ENCODE results near the genes C17orf50, CCL14, C17orf78, ACACA and DUSP14.

DNA sequence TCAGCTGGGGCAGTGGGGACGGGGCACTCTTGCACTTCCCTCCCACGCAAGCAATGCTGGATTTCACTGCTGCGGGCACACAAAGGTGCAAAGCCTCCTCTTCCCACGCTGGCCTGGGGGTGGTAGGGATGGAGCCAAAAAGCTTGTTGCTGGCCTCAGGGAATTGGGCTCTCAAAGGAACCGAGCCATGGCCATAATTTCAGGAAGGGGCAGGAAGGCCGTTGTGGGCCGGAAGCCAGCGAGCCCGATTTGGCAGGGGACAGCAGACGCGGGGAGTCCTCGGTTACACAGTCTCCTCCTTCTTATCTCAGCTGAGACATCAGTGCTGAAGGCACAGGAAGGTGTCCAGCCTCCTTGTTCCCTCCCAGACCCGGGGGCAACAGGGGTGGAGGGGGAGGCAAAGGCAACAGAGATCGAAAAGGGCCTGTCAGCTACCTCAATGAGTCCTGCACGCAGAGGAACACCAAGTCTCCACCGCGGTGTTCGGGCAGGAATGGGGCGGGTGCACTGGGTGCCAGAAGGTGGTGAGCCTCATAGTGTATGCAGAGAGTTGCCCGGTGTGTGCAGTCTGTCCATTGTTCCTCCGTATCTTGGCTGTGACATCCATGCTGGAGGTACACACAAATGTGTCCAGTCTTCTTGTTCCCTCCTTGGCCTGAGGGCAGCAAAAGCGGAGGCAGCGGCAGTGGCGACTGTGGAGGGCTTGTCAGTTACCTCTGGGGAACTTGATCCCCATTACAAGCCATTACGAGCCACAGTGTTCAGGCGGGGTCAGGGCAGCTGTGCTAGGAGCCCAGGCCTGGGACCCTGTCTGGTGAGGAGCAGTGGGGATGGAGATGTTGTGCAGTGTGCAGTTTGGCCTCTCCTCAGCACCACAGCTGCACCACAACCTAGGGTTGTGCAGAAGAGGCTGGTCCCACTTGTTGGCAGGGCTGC is 59.3 kb downstream of the SLFN11 start:
- PRO-cap: no peak
- RAMPAGE, long total RNA: no peak

DNA sequence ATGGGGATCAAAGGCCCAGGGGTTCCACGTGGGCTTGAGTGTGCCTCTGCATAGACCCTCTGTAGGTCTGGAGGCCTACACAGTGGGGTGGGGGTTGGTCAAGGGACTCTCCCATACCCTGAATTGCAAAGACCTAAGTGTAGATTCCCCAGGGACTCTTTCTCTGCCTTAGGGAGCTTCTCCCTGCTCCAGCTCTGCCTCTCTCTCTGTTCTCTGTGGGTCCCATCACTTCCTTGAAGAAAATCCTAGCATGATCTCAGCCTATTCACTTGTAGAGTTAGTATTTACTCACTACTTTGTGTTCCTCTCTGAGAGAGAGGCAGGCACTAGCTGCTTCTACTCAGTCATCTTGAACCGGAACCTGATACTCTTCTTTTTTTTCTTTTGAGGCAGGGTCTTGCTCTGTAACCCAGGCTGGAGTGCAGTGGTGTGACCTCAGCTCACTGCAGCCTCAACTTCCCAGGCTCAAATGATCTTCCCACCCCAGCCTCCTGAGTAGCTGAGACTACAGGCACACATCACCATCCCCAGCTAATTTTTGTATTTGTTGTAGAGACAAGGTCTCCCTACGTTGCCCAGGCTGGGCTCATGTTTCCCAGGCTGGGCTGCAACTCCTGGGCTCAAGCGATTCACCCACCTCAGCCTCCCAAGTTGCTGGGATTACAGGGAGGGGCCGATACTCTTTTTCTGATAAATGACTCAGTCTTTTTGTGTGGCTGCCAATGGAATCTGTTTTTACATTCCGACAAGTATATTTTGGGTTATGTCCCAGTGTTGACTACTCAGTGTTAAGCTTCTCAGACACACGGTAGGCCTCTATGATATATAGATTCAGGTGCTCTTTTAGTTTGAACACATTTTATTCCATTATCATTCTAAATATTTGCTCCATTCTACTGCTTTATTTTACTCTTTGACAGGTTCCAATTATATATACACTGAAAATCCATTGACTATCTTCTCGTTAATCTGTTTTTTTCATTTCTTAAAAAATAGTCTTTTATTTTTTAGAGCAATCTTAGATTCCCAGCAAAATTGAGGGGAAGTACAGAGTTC is 58.3 kb downstream of the SLFN11 start:
- PRO-cap: no peak
- RAMPAGE, long total RNA: no peak

GRCh38 chr17:35447374-35448114 is 1.0 kb downstream of the SLFN13 start:
- PRO-cap: no peak
- RAMPAGE, long total RNA: no peak

DNA sequence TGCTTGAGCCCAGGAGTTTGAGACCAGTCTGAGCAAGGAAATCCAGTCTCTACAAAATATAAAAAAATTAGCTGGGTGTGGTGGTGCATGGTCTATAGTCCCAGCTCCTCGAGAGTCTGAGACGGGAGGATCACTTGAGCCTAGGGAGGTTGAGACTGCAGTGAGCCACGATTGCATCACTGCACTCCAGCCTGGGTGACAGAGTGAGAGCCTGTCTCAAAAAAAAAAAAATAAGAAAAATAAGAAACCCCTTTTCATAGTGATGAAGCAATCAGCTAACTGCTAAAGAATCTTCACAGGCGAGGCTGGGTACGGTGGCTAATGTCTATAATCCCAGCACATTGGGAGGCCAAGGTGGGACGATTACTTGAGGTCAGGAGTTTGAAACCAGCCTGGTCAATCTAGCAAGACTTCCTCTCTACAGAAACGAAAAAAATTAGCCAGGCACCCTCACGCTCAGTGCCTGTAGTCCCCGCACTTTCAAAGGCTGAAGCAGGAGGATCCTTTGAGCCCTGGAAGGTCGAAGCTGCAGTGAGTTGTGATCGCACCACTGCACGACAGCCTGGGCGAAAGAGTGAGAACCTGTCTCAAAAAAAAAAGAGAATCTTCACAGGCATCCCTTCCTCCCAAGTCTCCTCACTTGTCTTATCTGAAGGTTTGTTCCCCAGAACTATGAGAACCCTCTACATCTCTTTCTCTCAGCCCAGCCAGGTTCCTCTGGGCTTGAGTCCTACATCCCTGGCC is 715 bp downstream of the SLFN12L start:
- PRO-cap: no peak
- RAMPAGE, long total RNA: no peak

DNA sequence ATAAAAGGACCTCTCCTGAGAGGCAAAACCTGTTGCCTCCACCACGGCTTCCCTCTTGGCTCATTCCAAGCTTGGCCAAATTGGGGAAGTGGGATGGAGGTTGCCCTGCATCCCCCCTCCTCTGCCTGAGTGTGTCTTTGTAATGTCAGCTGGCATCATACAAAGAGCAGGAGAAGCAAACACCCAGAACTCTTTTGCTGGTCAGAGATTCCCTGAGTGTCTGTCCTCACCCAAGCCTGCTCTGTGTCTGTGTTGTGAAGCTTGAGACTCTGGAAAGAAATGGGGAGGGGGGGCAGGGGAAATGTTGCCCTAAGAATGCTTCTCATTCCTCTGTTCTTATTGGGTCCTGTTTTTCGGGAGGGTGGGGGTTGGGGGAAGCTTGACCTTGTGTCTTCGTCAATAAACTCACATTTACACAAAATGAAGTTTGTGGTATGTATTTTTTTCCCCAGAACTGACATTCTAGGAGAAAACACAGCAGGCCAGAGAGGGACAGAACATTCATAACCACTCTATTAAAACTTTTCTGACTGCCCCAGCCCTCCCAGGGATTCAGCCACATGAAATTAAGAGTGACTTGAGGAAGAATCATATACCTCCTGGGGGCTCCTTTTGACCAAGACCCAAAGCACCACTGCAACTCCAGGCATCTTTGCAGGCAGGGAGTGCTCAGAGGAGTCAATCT is 5.3 kb upstream of the RASL10B start:
- PRO-cap: unidirectional peak, minus-strand start at position 249 of the sequence
- RAMPAGE, long total RNA: no peak

GRCh38 chr17:35760569-35760980 is at the start of gene C17orf50:
TSS of gene C17orf50 (plus strand) at chr17:35760887.
- PRO-cap: no peak
- RAMPAGE, long total RNA: no peak

- PRO-cap: no peak
- RAMPAGE, long total RNA: no peak
These were observed 505 bp upstream of the CCL16 start for GRCh38 chr17:35981826-35982178.

DNA sequence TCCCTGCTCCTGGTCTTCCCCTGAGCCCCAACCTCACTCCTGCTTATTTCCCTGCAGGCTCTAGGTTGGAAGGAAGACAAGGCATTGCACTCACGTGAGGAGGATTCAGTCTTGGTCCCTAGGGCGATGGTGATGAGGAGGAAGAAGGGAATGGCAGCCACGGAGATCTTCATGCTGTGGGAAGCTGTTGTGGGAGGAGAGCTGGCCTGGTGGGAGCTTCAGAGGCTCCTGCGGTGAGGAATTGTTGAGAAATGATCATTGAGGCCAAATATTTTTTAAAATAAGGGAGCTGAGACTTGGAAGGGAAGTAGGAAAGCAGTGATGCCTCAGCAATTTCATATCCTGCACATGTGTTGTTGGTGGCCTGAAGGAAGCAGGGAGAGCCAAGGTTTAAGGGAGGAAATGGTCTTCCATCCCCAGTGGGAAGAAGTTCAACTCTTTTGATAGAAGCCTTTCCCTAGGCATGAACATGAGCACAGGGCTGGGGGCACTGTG is at the start of gene CCL14:
TSS of gene CCL14 (minus strand) at position 253 of the 495 bp plus-strand sequence.
- PRO-cap: no peak
- RAMPAGE, long total RNA: start-site peak on the minus strand centred at position 246 of the sequence, 23 bp wide, 51 reads

- PRO-cap: no peak
- RAMPAGE, long total RNA: no peak
These were observed 2.1 kb downstream of the CCL4 start for GRCh38 chr17:36105610-36106282.

DNA sequence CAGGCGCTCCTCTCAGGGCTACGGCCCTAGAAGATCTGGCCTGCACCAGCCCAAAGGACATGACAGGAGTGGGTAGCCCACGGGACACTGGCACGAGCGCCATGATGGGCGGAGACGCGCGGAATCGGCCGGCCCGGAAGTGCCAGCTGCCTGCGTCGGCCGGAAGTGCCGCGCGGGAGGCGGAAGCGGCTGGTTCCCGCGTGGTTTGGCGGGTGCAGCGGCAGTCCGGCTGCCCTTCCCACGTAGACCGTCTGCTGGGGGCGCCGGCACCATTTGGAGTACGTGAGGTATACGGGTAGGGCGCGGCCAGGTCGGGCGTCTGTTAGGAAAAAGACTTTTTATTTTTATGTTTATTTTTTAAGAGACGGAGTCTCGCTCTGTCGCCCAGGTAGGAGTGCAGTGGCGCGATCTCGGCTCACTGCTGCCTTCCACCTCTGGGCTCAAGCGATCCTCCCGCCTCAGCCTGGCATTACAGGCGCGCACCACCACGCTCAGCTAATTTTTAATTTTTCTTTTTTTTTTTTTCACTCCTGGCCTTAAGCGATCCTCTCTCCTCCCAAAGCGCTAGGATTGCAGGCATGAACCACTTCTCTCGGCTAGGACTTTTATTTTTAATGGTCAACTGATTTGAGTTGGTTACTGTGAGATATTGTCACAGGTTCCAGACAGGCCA is 664 bp downstream of the PIGW start:
- PRO-cap: bidirectional peak, plus-strand start at position 192 of the sequence, minus-strand start at position 141 of the sequence
- RAMPAGE, long total RNA: start-site peak on the minus strand centred at position 139 of the sequence, 64 bp wide, 23 reads; start-site peak on the plus strand centred at position 197 of the sequence, 71 bp wide, 15 reads

DNA sequence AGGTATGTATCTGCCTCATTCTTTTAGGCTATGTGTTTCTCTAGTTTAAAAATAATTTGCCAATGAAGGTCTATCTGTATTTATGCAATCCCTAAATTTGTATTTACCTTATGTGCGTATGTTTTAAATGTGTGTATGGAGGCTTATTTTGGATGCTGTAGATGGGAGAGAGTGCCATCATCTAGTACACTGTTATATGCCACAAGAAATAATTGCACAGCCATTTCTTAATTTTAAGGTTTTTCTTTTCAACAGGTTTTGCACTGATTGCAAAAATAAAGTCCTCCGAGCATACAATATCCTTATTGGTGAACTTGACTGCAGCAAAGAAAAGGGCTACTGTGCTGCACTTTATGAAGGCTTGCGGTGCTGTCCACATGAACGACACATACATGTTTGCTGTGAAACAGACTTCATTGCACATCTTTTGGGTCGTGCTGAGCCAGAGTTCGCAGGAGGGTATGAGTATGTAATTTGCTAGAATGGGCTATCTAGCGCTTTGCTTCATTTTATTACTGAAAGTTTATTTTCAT is 13.9 kb upstream of the DHRS11 start:
- PRO-cap: no peak
- RAMPAGE, long total RNA: no peak

DNA sequence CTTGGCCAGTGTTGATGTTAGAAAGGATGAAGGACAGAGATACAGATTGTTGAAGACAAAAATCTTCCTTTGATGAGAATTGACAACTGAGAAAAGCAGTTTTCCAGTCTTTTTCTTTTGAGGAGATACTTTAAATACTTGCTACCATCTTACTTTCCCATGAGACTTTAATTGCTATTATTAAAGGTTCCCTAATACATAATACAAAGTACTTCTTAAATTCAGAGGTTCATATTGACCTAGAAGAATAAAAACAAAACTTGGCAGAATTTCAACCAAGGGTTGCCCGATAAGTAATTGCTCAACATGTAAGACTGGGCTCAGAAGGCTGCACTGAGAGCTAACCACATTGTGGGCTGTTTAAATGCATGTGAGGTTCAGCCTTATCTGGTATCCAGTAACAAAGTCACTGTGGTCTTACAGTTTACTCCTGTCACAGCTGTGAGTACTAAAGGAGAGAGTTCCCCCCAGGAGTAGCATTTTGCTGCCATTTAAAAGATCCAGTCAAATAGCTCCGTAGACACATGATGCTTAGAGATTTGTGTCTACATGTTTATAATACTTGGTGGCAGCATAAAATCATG is 1.7 kb upstream of the DHRS11 start:
- PRO-cap: no peak
- RAMPAGE, long total RNA: no peak

GRCh38 chr17:36600936-36601288 is 471 bp upstream of the MRM1 start:
- PRO-cap: no peak
- RAMPAGE, long total RNA: no peak

DNA sequence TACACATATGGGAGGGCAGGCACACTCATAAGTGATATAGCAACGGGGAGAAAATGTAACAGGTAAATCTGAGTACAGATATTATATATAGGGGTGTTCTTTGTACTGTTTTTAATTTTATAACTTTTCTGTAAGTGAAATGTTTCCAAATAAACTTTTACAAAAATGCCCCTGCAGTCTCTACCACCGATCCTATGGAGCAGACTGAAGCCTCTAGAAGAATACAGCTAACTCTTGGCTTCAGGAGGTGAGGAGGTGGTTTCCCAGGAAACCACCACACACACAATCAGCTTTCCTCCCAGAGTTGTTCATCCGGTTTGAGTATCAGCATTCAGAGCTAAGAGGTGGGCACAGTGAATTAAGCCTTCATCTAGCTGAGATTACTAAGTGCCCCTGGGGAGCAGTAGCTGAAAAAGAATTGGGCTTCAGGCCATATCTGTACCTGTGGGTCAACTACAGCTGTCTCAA is 139.6 kb downstream of the AATF start:
- PRO-cap: no peak
- RAMPAGE, long total RNA: no peak

DNA sequence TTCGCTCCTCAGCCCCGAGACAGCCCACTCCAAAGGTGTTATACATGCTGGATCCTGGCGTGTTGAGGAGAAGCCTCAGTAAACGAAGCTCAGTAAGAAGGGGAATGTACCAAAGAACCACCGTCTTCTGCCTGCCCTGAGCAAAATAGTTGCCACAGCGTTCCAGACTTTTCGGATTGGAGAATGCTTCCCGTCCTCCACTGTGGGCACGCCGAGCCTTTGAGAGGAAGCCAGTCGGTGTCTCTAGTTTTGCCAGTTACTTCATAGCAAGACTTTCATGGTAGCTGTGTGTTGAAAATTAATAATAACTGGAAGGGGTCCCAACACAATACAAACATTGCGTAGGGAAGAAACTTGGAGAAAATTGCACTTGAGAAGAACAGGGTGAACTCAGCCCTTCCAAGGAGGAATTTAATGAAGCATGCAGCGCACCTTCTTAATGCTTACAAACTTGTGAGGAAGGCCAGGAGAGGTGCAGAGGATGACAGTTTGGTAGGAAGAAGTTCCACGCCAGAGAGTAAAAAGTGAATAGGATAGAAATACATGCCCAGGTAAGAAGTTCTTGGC is 15.9 kb upstream of the C17orf78 start:
- PRO-cap: no peak
- RAMPAGE, long total RNA: no peak

DNA sequence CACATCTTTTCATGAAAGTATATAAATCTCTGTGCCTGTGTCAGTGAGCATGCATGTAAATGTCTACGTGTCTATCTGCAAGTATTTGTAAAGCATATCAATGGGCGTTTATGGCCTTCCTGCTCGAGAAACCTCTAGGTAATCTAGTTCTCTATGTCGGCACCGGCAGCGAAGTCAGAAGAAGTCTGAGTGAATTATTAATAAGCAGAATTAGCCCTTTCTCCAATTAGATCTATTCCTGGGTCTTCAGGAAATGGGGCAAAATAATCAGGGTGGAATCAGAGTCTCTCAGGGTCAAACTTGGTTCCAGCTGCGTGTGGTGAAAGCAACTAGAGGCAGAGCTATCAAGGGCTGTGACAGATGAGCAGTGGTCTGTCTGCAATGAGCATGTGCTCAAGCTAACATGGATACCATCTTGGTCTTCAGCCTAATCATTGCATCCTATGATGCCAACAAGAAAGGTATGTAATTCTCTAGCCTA is at the start of gene C17orf78:
TSS of gene C17orf78 (plus strand) at position 296 of the 481 bp plus-strand sequence.
- PRO-cap: no peak
- RAMPAGE, long total RNA: no peak

- PRO-cap: bidirectional peak, plus-strand start at chr17:37406897, minus-strand start at chr17:37406820; bidirectional peak, plus-strand start at chr17:37407225, minus-strand start at chr17:37407140
- RAMPAGE, long total RNA: start-site peak on the minus strand at chr17:37406794-37406840, 55 reads; start-site peak on the plus strand at chr17:37406905-37406929, 64 reads
These were observed at the start of gene ACACA for GRCh38 chr17:37406028-37407350. TSS of gene ACACA (minus strand) at chr17:37406836.

DNA sequence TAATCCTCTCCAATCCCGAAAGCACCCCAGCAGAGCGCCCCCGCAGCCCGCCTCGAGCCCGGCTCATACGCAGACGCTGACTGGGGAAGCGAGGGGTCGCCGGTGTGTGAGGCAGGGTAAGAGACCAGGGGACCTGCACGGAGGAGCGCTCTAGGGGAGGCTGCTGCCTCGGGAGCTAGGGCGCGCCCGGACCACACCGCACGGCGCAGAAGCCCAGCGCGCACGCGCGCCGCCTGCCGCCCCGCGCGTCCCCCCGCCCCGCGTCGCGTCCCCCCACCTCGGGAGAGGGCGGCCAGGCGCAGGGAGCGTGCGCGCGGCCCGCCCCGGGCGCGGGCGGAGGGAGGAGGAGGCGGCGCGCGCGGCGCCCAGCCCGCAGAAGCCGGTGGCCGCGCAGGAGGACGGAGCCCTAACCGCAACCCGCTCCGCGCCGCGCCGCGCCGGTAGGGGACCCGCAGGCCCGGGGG is at the start of gene DUSP14:
TSS of gene DUSP14 (plus strand) at position 373 of the 464 bp plus-strand sequence.
- PRO-cap: bidirectional peak, plus-strand start at position 375 of the sequence, minus-strand start at position 207 of the sequence
- RAMPAGE, long total RNA: start-site peak on the plus strand centred at position 372 of the sequence, 9 bp wide, 170 reads

GRCh38 chr17:37523570-37523937 is 33.9 kb downstream of the DUSP14 start:
- PRO-cap: no peak
- RAMPAGE, long total RNA: no peak

GRCh38 chr17:37609529-37610307 is 500 bp upstream of the SYNRG start:
- PRO-cap: bidirectional peak, plus-strand start at chr17:37609567, minus-strand start at chr17:37609369
- RAMPAGE, long total RNA: no peak